Lung (tissue), 4 donors: ENCODE measurements around a stretch of chr9.

- PRO-cap, result no peak
- RAMPAGE, long total RNA, result no peak
- RRBS, result no CpG with 5 or more reads among the region's 19 CpGs
Observed at GRCh38 chr9:134411347-134411945, 85.2 kb downstream of the RXRA start.

DNA sequence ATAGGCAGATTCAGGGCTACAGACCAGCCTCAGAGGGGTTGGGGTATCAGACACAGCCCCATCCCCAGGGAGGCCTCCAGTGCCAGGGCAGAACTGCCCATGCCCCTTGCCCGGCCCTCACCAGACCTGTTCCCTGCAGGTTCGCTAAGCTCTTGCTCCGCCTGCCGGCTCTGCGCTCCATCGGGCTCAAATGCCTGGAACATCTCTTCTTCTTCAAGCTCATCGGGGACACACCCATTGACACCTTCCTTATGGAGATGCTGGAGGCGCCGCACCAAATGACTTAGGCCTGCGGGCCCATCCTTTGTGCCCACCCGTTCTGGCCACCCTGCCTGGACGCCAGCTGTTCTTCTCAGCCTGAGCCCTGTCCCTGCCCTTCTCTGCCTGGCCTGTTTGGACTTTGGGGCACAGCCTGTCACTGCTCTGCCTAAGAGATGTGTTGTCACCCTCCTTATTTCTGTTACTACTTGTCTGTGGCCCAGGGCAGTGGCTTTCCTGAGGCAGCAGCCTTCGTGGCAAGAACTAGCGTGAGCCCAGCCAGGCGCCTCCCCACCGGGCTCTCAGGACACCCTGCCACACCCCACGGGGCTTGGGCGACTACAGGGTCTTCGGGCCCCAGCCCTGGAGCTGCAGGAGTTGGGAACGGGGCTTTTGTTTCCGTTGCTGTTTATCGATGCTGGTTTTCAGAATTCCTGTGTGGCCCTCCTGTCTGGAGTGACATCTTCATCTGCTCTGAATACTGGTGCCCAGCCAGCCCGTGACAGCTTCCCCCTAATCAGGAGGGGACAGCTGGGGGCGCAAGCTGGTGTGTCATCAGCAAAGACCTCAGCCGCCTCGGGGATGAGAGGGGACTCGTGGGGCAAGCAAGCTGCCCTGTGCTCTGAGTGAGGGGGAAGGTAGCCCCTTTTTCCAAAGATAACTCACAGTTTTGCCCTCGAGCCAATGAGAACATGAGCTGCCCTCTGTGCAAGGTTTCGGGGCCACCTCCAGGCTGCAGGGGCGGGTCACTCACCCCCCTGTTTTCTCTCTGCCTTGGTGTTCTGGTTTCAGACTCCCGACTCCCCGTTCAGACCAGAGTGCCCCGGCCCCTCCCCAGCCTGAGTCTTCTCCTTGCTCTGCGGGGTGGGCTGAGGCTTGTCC lies 110.4 kb downstream of the RXRA start:
- PRO-cap, result no peak
- RAMPAGE, long total RNA, result no peak
- RRBS, result no CpG with 5 or more reads among the region's 34 CpGs

GRCh38 chr9:134661908-134662107 lies 20.2 kb downstream of the COL5A1 start:
- PRO-cap, result no peak
- RAMPAGE, long total RNA, result no peak
- RRBS, result no CpG with 5 or more reads among the region's 6 CpGs

DNA sequence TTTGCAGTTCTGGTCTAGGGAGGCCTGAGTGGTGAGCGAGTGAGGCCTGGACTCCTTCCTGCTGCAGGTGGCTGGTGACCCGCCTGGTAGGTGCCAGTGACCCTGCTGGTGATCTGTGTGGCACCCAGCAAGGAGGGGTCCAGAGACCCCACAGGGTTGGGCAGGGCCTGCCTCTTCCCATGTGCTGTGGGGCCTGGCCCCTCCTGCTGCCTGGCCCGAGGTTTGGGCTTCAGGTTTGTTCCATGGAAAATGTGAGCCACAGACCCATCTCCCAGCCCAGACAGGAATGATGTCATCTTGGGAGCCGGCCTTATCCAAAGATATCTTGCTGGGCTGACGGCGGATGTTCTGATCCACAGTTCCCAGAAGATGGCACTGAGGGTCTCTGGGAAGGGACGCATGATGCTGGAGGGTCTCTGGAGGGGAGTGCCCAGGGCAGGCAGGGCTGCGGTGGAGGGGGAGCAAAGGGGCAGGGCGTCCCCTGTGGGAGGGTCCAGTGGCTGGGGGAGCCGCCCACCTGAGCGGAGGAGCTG lies 67.9 kb downstream of the COL5A1 start:
- PRO-cap, result no peak
- RAMPAGE, long total RNA, result no peak
- RRBS, result no CpG with 5 or more reads among the region's 11 CpGs

GRCh38 chr9:134802580-134803328 lies 77.9 kb upstream of the FCN2 start:
- PRO-cap, result no peak
- RAMPAGE, long total RNA, result no peak
- RRBS, result no CpG with 5 or more reads among the region's 26 CpGs

- PRO-cap, result no peak
- RAMPAGE, long total RNA, result no peak
- RRBS, result no CpG with 5 or more reads among the region's 17 CpGs
Observed at GRCh38 chr9:134944417-134944991, 26.8 kb upstream of the FCN1 start.

DNA sequence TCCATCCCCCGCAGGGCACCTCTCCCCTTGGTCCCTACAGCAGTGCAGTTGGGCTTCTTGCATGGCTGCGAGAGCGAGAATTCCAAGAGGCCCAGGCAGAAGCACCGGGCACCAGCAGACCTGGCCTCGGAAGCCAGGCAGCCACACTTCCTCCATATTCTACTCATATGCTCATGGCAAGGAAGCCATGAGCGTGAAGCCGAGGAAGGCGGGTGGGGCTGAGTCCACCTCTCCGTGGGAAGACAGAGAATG lies 97.4 kb upstream of the PPP1R26 start:
- PRO-cap, result no peak
- RAMPAGE, long total RNA, result no peak
- RRBS, result no CpG with 5 or more reads among the region's 9 CpGs

DNA sequence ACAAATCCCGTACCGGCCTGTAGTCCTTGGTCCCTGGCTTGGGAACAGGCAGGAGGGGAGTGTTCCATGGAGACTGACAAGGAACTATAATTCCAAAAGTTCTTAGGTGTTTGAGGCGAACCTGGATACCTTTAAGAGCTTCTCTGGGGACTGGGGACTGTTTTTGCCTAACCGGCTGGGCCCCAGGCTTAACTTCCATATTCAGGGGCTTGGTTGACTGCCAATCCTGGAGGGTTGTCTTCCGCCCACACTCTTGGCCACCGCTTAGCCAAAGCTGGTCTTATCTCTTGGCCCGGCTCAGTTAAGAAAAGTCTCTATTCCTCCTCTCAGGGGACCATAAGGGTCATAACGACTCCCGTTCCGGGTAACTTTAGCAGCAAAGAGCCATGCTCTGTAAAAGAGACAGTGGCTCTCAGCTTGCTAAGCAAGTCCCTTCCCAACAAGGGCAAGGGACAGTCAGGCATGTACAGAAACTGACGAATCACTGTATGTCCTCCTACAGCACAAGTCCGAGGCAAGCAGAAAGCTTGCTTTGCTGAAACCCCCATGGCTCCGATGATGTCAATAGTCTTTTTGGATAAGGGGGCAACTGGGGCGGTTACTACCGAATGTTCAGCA lies 38.2 kb upstream of the PPP1R26 start:
- PRO-cap, result no peak
- RAMPAGE, long total RNA, result no peak
- RRBS, result no CpG with 5 or more reads among the region's 15 CpGs

- PRO-cap, result no peak
- RAMPAGE, long total RNA, result no peak
- RRBS, result 92% methylated on average over 2 of the region's 16 CpGs
Observed at GRCh38 chr9:135465112-135465482, 14.5 kb upstream of the PPP1R26 start.

DNA sequence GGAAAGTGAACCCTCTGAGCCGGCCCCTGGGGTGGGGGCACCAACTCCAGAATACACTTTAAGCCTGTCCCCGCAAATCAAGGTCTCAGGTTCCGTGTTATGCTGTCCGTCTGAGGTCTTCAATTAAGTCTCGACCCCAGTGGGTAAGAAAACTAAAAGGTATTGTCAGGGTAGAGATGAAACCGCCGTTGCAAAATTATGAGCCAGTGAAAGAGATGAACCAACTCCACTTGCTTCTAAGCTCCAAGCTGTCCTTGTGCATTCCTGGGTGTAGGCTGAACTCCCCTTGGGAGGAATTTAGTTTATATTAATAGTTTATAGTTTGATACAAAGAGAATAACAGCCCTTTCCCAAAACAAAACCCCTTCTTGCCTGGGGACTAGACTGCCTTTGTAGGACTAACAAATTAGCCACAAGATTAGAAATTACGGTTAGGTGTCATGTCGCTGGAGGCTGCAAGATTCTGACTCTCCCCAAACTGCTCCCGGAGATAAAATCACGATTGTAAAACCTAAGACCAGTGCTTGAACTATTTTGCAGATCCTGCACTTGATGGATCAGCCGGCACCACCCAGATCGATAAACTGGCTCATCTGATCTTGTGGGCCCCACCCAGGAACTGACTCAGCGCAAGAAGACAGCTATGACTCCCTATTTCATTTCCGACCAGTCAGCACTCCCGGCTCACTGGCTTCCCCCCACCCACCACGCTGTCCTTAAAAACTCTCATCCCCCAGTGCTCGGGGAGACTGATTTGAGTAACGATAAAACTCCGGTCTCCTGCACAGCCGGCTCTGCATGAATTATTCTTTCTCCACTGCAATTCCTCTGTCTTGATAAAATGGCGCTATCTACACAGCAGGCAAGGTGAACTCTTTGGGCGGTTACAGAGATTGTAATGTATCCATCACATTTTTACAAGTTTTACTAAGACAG lies 10.9 kb upstream of the PPP1R26 start:
- PRO-cap, result no peak
- RAMPAGE, long total RNA, result no peak
- RRBS, result 16% methylated on average over 5 of the region's 23 CpGs

GRCh38 chr9:135500222-135500426 lies 358 bp upstream of the MRPS2 start:
- PRO-cap, result no peak
- RAMPAGE, long total RNA, result no peak
- RRBS, result no CpG with 5 or more reads among the region's 10 CpGs

DNA sequence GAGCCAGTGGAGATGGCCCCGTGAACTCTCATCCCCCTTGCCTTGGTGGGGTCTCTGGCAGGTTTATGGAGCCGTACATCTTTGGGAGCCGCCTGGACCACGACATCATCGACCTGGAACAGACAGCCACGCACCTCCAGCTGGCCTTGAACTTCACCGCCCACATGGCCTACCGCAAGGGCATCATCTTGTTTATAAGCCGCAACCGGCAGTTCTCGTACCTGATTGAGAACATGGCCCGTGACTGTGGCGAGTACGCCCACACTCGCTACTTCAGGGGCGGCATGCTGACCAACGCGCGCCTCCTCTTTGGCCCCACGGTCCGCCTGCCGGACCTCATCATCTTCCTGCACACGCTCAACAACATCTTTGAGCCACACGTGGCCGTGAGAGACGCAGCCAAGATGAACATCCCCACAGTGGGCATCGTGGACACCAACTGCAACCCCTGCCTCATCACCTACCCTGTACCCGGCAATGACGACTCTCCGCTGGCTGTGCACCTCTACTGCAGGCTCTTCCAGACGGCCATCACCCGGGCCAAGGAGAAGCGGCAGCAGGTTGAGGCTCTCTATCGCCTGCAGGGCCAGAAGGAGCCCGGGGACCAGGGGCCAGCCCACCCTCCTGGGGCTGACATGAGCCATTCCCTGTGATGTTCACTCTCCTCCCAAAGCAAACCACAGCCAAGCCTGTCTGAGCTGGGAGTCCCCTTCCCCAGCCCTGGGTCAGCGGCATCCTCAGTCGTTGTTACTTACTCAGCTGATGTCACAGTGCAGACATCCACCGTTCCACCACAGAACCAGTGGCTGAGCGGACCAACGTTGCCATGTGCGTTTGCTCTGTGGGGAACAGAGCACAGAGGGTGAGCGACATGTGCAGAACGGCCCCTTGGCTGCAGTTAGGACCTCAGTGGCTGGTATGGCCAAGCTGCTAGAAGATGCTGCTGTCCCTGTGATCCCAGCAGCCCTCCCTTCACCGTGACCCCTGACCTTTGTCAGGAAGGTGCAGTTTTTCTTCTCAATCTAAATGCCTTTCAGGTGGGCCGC lies 3.3 kb downstream of the MRPS2 start:
- PRO-cap, result no peak
- RAMPAGE, long total RNA, result no peak
- RRBS, result 94% methylated on average over 8 of the region's 45 CpGs

DNA sequence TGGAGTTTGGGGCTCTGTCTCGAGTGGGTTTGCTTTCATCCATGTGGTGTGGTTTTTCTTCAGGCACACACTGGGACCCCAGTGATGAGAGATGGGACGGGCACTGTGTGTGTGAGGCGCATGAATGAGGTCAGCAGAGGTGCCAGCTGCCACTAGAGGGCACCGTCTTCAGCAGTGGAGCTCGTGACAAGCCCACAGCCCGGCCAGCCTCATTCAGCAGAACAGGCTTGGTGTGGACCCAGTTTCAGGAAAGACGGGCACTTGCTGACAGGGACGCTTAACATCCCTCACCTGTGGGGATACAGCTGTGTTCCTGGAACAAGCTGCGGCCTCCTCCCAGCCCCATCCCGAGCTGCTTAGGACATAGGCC lies 4.2 kb downstream of the MRPS2 start:
- PRO-cap, result no peak
- RAMPAGE, long total RNA, result no peak
- RRBS, result no CpG with 5 or more reads among the region's 10 CpGs

- PRO-cap, result no peak
- RAMPAGE, long total RNA, result no peak
- RRBS, result 45% methylated on average over 6 of the region's 16 CpGs
Observed at GRCh38 chr9:135662544-135663134, 470 bp upstream of the LCN9 start.

DNA sequence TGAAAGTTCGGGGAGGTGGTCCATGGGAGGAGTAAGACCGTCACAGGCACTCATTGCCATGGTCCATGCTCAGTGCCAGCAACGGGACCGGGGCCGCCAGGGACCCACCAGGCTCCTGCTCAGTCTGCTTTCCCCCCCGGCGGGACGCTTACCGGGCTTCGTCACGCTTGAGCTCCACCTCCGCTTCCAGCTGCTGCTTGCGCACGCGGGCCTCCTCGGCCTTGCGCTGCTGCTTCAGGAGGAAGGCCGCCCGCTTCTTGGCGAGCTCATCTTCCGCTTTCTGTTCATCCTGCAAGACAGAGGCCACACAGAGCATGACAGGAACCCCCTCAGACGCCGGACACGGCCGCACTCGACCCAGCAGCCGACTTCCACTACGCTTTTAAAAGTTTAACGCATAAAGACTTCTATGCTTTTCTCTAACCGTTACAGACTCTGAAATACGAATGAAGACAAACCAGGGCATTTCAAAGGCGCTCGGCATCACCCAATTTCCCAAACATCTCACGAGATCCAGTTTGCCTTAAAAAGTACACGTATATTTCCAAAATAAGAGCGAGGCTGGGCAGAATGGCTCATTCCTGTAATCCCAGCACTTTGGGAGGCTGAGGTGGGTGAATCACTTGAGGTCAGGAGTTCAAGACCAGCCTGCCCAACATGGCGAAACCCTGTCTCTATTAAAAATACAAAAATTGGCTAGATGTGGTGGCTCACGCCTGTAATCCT lies 88.3 kb downstream of the CAMSAP1 start:
- PRO-cap, result no peak
- RAMPAGE, long total RNA, result no peak
- RRBS, result 96% methylated on average over 3 of the region's 38 CpGs

GRCh38 chr9:135822689-135823215 lies 84.6 kb downstream of the CAMSAP1 start:
- PRO-cap, result no peak
- RAMPAGE, long total RNA, result no peak
- RRBS, result no CpG with 5 or more reads among the region's 19 CpGs

DNA sequence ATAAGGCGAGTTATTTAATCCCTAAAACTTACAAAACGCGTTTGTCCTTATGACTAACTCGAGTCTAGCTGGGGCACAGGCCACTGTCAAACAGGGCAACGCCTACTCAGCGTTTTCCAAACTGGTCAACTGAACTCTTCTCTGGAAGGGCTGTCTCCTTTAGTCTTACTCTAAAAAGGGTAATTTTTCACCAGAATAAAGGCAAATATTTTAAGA lies 1.4 kb downstream of the CAMSAP1 start:
- PRO-cap, result no peak
- RAMPAGE, long total RNA, result no peak
- RRBS, result no CpG with 5 or more reads among the region's 6 CpGs

DNA sequence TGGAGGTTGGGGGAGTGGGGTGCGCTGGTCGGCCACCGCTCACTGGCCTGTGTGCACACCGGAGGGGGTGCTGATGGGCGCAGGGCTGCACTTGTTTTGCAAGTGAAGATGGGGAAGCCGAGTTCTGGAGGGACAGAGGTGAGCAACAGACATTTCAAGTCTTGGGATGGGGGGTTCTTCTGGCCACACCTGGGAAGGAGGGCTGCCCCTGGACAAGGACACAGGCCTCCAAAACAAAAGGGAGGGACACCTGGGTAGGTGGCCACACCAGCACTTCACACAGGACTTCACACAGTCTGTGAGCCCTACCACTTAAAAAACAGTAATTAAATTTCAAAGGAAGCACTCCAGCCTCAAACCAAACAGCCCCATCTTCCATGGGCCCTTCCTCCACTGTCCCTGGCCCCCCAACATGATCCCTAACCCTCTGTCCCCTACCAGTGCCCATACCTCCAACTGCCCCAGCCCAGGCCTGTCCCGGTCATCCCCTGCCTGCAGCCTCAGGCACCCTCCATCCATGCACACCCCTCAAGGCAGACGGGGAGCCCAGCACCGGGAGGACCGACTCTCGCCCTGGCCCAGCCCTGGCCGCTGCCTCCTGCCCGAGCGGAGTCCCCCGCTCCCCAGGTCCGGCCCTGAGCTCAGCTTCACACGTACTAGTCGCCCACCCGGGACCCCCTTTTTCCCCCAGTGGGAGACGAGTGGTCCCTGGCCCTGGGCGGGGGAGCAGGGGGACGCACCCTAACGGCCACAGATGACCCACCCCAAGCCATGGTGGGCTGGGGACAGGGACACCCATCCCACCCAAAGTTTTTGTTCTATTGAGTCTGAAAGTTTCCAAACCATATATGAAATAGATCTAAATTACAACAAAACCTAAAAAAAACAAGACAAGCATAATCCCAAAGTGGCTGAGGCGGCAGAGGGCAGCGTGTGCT lies 48.9 kb upstream of the UBAC1 start:
- PRO-cap, result no peak
- RAMPAGE, long total RNA, result no peak
- RRBS, result 81% methylated on average over 12 of the region's 25 CpGs

GRCh38 chr9:136010719-136011546 lies 49.8 kb upstream of the UBAC1 start:
- PRO-cap, result no peak
- RAMPAGE, long total RNA, result no peak
- RRBS, result no CpG with 5 or more reads among the region's 32 CpGs

DNA sequence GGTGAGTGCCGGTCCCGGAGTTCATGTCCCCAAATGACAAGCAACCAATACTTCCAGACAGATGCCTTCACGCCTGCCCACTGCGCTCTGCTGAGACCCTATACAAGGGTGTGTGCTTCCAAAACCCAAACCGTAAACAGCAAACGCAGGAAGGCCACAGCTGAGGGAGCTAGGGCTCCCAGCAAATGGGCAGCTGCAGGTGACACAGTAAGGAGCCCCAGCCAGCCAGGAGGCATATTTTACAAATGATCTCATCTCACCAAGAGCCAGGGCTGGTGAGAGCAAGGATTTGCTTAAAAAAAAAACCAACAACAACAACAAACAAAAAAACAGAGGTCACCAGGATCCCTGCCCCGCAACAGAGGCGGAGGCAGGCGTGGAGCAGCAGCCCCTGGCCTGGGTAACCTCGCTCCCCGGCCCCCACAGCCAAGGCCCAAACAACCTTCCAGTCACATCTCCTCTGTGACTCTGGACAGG lies 3.5 kb downstream of the NACC2 start:
- PRO-cap, result no peak
- RAMPAGE, long total RNA, result no peak
- RRBS, result no CpG with 5 or more reads among the region's 11 CpGs